Bronchus fibroblast of lung (primary cell): ENCODE measurements around a stretch of chr14.

- RAMPAGE, long total RNA = no peak
Observed at GRCh38 chr14:101982940-101983839, 18.8 kb downstream of the DYNC1H1 start.

GRCh38 chr14:102016566-102017395 is 52.4 kb downstream of the DYNC1H1 start:
- RAMPAGE, long total RNA = no peak

- RAMPAGE, long total RNA = no peak
Observed at GRCh38 chr14:102083453-102084209, 3.2 kb downstream of the HSP90AA1 start.

DNA sequence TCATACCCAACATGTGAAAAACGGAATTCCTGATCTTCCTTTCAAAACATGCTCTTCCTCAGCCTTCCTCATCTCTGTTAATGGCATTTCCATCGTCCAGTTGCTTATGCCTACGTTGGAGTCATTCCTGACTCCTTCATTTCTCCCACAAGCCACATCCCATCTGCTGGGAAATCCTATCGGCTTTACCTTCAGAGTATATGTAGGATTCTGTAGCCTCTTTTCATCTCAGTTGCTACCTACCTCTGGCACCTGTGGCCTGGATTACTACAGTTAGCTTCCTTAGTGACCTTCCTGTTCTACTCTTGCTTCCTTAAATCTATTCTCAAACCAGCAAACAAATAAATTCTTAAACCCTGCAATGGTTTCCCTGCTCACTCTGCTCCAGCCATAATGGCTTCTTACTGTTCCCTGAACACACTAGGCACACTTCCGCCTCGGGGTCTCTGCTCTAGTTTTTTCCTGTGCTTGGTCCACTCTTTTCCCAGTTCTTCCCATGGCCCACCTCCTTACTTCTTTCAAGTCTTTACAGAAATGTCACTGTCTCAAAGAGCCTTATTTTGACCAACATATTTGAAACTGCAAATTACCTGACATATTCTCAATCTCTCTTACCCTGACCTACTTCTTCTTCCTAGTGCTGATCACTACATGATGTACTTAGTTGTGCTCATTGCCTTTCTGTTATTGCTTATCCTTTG is 8.4 kb upstream of the WDR20 start:
- RAMPAGE, long total RNA = no peak

DNA sequence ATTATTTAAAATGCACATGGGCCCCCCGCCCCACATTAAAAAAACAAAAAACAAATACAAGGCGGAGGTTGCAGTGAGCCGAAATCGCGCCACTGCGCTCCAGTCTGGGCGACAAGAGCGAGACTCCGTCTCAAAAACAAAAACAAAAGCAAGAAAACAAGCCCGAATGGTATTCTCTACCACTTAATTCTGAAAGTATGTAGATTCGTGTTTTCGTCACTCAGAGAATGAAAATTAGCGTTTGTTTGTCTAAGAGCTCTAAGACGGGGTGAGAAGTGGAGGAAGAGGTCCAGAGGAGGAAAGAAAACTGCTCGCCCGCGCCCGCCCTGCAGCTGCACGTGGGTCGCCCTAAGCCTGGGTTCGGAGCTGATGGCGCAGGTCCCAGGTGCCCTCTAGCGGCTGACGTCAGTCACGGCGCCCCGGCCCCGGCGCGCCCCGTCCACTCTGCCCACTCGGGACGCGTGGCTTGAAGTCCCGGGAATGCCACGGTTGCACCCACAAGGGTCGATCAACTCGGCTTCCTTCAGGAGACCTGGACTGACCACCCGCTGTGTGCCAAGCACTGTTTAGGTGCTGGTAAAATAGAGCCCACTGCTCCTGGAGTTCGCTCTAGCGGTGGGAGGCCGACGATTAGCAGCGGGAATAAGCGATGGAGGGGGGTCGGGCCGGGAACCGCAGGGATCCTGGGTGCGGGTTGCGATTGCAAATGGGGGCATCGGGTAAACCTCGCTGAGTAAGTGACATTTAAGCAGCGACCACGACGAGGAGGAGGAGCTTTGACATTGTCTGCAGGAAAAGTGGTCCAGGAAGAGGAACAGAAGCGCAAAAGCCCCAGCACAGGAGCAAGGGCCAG is 5.3 kb upstream of the ZNF839 start:
- RAMPAGE, long total RNA = no peak

- RAMPAGE, long total RNA = no peak
Observed at GRCh38 chr14:102565475-102565764, 27.0 kb upstream of the RCOR1 start.

DNA sequence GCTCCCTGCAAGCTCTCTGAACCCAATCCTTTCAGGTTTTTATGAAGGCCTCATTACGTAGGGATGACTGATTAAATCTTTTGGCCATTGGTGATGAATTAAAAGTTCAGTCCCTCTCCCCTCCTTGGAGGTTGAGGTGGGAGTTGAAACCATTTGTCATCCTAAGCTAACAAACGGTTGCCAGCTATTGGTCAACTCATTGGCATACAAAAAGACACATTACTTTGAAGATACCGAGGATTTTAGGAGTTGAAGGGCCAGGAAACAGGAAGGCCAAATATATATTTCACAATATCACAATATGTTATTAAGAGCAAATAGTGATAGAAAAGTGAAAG is 24.3 kb downstream of the RCOR1 start:
- RAMPAGE, long total RNA = no peak

- RAMPAGE, long total RNA = no peak
Observed at GRCh38 chr14:102645042-102646161, 53.0 kb downstream of the RCOR1 start.

DNA sequence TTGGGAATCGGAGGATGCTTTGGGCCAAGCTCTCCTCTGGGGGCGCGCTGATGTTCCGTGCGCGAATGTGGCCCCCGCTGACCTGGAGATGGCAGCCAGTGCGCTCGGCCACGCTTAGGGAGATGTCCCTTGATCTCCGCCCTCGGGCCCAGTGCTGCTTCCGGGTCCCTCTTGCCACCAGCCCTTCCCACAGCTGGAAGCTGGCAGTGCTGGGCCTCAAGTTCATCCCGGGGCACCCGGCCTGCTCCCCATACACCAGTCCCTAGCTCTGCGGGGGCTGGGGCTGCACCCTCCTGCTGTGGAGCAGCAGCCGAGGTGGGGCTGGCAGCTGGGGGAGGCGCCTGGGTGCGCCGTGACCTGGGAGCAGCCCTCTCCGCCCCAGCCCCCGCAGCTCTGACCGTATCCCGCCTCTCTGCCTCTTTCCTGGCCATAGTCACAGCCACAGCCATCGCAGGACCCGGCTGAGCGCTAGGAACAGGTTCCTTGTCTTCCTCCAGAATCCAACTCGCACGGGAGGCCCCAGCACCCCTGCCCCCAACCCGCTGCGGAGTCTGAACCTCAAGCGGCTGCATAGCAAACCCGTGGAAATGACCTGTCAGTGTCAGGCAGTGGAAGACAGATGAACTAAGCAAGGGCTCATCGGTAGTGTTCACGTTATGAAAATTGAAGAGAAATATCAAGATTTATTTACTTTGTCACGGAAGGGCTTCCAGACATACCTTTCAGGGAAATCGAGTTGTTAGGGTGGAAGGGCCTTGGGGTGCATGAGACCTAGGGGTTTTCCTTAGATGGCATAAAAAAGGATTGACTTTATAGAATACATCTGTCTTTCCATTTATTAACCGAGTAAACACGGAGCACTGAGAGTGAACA is 91.4 kb downstream of the RCOR1 start:
- RAMPAGE, long total RNA = no peak

GRCh38 chr14:102750043-102750414 is 27.2 kb upstream of the TRAF3 start:
- RAMPAGE, long total RNA = no peak

DNA sequence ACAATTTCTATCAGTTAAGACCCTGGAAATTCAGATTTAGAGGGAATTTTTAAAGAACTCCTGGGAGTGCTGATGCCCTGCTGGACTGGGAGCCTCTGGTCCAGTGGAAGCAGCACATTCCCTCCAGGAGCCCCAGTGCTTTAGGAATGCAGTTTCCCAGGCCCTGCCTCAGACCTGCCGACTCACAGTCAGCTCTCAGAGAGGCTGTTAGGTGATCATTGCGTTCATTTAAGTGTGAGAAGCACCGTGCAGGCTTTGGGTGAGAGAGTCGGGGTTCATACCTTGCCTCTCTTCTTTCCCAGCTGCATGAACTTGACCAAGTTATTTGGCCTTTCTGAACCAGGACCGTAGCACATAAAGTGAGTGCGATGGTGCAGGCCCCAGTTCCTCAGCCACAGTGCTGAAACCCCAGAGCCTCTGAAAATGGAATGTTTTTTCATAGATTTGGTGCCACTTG is 22.9 kb downstream of the TRAF3 start:
- RAMPAGE, long total RNA = no peak

- RAMPAGE, long total RNA = no peak
Observed at GRCh38 chr14:103056208-103056890, 1.0 kb downstream of the CDC42BPB start.

DNA sequence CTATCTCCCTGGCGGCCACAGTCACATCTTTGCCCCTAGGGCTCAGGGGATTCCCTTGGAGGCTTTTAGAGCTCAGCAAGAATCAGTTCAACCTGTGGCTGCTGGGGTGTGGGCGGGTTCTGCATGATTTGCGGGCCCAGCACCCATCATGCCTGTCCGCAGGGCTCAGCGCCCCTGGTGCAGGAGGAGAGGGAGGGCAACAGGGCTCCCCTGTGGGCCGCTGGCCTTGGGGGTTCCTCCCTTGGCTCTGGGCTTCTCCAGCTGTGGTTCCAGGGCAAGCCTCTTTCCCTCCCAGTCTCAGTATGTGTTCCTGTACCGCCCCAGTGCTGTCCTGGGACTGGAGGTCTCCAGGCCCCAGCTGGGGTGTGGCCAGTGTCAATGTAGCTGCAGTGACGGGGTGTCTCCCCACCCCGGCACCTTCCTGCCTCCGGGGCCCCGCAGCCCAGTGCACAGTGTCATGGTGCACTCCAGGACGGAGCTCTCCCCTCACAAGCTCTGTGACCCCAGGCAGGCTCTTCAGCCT is 10.0 kb upstream of the LBHD2 start:
- RAMPAGE, long total RNA = no peak

- RAMPAGE, long total RNA = no peak
Observed at GRCh38 chr14:103074806-103075431, 9.1 kb upstream of the LBHD2 start.

DNA sequence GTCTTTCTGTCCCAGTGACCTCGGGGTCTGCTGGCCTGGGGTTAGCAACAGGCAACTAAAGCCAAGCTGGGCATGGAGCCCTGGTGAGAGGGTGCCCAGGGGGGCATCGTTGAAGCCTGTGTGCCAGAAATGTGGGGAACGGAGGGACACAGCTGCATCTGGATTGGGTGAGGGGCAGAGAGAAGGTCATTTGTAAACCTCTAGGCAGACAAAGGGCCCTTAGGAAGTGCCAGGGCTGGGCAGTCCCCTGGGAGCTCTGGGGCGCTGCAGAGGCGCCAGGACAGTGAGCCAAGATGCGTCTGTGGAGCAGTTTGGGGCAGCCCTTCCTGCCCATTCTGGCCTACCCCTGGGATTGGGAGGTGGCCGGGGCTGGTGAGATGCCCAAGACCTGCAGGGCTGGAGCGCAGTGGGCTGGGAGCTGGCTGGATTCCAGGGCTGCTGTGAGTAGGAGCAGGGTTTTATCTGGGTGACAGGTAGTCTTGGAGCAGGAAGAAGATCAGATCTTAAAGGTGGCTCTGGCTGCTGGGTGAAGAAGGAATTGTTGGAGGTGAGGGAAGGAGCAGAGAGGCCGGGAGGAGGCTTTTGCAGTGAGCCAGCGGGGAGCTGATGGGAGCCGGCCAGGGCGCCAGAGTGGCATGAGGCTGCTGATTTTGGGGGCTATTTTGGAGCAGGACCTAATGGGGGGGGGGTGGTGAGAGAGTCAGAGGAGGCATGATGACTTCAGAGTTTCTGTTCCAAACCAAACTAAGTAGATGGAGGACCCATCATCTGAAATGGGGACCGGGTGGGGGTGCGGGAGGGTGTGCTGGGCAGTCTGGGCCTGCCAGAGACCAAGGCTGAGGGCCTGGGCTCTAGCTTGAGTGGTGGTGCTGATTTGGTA is 5.8 kb downstream of the TNFAIP2 start:
- RAMPAGE, long total RNA = no peak

DNA sequence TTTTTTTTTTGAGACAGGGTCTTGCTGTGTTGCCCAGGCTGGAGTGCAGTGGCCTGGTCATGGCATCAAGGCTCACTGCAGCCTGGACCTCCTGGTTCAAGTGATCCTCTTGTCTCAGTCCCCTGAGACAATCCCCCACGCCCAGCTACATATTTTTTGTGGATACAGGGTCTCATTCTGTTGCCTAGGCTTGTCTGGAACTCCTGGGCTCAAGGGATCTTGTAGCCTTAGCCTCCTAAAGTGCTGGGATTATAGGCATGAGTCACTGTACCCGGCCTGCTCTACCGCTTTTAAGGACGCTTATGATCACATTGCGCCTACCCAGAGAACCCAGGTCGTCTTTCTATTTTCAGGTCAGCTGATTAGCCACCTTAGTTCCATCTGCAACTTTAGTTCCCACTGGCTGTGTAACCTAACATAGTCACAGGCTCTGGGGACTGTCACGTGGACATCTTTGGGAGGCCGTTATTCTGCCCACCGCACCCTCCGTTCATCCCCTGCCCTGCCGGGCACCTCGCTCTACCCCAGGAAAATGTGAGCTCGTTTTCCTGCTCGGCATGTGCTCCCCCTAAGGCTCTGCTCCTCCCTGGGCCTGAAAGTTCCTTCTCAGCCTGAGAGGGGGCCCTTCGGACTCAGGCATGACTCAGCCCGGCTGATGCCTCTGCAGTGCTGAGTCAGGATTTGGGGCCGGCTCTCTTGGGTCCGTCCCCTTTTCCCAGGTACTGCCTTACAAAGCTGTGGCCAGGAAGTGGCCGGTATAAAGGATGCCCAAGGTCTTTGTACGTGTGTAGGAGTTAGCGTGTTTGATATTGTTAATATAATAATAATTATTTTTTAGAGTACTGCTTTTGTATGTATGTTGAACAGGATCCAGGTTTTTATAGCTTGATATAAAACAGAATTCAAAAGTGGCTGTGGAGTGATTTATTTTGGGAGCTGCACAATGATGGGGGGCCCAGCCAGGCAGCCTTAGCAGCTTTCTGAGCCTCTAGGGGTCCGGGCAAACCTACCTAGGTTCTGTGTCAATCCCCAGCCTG is 13.6 kb downstream of the TNFAIP2 start:
- RAMPAGE, long total RNA = no peak

GRCh38 chr14:103225091-103225603 is 101.9 kb downstream of the TNFAIP2 start:
- RAMPAGE, long total RNA = no peak

DNA sequence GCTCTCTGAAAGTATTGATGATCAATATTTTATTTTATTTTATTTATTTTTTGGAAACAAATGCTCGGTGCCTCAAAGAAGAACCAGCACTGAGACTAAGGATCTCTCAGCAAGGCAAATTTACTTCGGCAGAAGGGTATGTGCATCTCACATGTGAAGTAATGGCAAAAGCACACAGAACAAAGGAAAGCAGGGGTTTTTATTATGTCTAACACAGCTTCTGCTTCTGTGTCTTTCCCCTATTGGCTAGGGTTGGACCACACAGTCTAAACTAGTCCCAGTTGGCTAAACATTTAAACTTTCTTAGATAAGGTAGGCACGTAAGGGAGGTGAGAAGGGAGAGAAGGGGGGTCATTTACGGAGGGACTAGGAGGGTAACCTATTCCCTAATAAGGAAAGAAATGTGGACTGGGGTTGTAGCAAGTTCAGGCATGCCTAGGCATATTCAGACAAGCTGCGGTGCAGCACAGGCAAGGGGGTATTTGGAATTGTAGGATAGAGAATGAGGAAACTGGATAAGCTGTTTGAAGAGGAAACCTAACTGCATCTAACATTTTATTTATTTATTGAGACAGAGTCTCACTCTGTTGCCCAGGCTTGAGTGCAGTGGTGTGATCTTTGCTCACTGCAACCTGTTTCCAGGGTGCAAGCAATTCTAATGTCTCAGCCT is 90.1 kb upstream of the EIF5 start:
- RAMPAGE, long total RNA = no peak

GRCh38 chr14:103386623-103387216 is 1.5 kb downstream of the MARK3 start:
- RAMPAGE, long total RNA = no peak

- RAMPAGE, long total RNA = no peak
Observed at GRCh38 chr14:103395596-103396229, 10.5 kb downstream of the MARK3 start.